Neural cell (in vitro differentiated cells): ENCODE measurements around the gene SMIM32.

DNA sequence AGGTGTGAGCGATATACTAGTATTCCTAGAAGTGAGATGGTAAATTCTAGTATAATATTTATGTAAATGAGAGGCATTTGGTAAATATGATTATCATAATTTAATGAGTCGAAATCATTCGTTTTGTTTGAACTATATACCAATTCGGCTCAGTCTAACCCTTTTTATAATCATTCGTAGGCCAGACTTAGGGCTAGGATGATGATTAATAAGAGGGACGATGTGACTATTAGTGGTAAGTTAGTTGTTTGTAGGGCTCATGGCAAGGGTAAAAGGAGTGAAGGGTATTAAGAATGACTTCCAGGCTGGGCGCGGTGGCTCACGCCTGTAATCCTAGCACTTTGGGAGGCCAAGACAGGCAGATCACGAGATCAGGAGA lies 23.3 kb downstream of the PCBD2 start:
- RAMPAGE, long total RNA, result no peak

- RAMPAGE, long total RNA, result no peak
These were observed 8.9 kb downstream of the PITX1 start for GRCh38 chr5:135025074-135025630.

DNA sequence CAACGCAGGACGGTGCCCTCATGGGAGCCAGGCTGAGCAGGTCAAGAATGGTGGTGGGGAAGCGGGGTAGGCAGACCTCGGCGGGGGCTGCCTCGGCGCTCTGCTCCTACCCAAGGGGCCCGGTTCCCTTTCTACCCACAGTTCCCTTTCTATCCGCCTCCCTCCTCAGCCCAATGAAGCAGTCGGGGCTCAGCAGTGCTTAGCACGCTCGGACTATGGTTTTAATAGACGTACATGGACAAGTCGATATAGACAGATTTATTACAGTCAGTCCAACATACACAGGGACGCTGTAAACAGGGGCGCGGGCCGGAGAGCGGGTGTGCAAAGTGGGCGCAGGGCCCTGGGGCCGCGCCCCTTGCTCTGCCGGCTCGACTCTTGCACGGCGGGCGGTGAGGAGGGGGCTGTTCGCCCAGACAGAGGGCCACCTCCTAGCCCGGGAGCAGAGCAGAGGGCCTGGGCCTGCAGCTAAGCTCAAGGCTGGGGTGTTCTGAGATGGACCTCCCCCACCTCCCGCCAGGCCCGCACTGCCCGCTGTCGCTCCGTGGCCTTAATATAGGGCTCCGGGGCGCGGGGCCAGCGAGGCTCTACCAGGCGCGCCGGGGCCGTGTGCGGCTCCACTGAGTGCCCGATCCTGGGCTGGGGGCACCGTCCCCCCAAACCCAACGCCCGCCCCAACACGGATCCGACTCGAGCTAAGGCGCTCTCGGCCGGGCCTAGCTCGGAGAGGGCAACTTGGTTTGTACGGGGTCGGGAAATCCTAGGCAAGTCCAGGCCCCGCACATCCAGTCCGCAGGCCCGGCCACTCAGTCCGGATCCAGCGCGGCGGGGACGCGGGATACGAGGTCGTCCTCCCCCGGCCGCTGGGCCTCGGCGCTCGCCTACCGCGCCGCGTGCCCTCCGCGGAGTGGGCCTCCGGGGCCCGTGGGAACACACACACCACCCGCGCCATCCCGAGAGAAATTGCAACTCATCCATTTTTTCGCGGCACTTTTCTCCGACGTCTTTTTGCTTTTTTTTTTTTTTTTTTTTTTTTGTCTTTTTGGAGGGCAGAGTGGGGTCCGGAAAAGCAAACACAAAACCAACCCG lies 6.1 kb downstream of the PITX1 start:
- RAMPAGE, long total RNA, result no peak

DNA sequence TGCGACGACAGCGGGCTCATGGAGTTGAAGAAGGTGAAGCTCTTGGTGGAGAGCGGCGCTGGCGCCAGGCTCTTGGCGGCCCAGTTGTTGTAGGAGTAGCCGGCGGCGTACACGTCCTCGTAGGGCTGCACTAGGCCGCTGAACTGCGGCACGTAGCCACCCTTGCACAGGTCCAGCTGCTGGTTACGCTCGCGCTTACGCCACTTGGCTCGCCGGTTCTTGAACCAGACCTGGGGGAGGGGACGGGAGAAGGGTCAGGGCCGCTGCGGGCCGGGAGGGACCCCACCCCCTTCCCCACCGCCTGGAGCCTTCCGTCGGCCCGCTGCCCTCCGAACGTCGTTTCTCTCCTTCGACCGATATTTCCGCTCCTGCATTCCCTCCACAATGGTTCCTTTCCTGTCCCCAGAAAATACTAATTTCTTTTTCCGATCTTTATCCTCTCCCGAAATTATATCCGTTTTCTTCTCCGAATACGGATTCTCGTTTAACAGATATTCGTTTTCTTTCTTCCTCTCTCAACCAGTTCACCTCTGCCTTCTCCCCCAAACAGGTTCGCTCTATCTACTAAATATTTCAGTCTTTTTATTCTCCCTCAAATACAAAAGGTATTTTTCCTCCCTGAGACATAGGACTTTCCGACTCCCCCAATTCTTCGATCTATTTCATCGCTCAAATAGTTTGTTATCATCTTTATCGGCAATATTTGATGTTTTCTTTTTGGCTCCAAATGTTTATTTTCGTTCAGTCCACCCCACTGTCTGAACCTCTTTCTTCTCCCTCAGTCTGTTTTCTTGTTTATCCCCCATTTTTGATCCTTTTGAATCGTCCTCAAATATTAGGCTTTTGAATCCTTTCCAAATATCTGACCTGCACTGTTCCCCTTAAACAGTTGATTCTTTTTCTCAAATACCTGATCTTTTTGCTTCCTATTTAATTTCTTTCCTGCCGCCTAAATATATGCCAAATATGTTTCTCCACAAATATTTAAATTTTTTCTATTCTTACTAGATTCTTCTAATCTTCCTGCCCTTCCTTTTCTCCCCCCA lies 4.6 kb downstream of the PITX1 start:
- RAMPAGE, long total RNA, result no peak

DNA sequence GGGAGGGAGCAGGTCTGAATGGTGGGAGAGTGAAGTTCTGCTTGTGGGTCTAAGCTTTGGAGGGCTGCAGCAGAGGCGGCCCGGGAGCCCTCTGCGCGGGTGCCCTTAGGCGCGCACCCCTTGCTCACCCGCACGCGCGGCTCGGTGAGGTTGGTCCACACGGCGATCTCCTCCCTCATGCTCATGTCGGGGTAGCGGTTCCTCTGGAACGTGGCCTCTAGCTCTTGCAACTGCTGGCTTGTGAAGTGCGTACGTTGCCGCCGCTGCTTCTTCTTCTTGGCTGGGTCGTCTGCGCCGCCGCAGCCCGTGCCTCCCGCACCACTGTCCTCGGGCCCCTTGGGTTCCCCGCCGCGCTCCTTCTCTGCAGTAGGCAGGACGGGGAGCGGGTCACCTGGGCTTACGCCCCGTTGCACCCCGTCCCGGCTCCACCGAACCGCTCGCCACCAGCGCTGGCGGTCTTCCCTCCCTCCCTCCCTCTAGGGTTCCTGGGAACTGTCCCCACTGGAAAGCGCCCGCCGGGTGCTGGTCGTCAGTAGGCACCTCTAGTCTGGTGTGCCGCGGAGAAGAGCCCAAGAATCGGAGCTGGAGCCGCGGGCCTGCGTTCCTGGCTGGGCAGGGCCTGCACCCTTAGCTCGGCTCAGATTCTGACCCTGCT lies 2.8 kb downstream of the PITX1 start:
- RAMPAGE, long total RNA, result no peak

GRCh38 chr5:135190320-135191043 lies 156.5 kb upstream of the PITX1 start:
- RAMPAGE, long total RNA, result no peak

DNA sequence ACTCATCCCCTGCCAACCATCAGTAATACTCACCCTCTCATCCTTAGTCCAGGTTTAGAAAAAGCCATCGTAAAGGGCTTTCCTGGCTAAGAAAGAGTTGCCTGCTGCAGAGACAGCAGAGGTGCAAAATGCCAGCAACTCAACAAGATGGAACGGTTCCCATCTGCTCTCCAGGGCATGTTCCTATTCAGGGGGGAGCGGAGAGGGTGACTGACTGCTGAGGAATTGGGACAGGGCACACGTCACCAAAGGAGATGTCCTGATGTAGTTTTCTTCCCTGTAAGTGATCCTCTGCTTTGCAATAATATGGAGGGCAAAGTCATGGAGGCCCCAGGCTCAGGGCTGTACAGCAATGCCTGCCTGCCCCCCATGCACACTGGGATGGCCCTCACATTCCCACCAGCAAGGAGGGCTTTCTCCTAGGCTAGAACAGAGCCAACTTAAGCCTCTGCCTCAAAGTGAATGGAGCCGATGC lies 24.9 kb downstream of the MACROH2A1 start:
- RAMPAGE, long total RNA, result no peak

DNA sequence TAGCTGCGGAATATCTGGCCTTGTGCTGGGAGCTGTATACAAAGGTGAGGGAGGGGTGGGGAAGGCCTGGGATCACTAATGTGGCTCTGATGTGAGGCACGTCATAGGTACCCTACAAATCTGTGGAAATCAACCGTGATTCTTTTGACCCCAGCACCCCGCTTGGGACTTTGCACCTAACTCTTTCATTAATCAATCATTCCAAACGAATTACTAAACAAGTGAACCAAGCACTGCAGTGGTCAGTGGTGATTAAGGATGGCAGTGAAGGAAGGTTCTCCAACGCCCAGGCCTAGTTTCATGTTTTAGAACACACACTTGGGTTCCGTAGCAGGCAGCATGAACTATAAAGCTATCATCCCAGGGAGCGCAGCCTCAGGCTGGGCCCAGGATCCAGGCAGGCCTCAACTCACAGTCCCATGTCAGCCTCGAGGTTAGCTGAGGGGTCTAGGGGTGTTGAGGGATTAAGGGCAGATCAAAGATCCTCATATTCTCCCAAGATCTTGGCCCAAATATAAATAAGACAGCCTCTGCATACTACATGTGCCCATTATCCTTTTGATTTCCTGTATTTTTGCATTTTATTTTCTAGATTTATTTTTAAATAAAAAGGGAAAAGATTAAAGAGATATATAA lies 18.7 kb downstream of the MACROH2A1 start:
- RAMPAGE, long total RNA, result no peak

DNA sequence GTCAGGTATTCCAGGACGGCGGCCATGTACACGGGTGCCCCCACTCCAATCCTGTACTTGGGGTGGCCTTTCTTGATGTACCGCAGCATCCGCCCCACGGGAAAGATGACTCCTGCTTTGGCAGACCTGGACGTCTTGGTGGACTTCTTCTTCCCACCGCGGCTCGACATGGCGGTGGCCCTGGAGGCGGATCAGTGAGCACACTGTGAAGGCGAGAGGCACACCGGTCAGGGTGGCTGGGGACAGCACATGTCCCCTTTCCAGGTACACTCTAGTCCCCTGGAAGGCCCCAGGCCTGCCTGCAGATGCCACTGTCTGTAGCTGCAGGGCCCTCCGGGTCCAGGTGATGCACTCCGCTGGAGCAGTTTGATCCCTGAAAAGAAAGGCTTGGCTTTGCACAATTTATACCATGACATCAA lies 10.1 kb downstream of the MACROH2A1 start:
- RAMPAGE, long total RNA, result no peak

DNA sequence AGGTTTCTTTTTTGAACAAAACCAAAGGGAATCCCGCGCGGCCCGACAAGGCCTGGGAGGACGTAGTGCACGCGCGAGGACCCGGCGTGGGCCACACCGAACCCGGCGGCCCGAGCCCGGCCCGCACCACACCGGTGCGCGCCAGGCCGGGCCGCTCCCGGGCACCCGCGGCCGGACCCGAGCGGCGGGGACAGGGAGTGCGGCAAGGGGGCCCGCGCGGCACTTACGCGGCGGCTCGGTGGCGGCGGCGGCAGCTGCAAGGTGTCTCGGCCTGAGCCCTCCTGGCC lies 253 bp downstream of the MACROH2A1 start:
- RAMPAGE, long total RNA, result no peak

- RAMPAGE, long total RNA, result no peak
These were observed 4.1 kb upstream of the TIFAB start for GRCh38 chr5:135456104-135456783.

GRCh38 chr5:136033684-136034089 lies 4.9 kb downstream of the TGFBI start:
- RAMPAGE, long total RNA, result no peak

DNA sequence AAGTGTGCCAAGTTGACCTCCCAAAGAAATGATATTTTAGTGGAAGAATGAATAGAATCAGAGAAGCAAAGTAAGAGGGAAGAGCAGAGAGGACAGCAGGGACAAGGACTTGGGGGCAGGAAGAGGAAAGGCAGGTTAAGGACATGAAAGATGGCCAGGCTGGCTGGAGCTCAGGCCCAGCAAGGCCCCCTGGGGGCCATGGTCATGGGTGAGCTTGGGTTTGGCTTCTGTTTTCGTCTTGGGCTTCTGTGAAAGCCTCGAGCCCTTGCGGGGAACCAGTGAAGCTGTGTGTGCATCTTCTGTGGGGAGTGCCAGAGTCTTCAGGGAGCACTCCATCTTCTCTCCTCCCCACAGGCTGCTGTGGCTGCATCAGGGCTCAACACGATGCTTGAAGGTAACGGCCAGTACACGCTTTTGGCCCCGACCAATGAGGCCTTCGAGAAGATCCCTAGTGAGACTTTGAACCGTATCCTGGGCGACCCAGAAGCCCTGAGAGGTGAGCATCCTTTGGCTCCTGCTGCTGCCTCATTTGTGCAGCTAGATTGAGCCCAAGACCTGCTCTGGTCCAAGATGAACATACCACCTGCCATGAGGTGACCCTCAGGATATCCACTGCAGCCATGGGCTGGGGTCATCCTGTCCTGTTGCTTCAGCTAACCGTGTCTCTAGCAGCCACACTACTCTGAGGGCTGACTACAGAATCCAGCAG lies 20.5 kb downstream of the TGFBI start:
- RAMPAGE, long total RNA, result no peak

DNA sequence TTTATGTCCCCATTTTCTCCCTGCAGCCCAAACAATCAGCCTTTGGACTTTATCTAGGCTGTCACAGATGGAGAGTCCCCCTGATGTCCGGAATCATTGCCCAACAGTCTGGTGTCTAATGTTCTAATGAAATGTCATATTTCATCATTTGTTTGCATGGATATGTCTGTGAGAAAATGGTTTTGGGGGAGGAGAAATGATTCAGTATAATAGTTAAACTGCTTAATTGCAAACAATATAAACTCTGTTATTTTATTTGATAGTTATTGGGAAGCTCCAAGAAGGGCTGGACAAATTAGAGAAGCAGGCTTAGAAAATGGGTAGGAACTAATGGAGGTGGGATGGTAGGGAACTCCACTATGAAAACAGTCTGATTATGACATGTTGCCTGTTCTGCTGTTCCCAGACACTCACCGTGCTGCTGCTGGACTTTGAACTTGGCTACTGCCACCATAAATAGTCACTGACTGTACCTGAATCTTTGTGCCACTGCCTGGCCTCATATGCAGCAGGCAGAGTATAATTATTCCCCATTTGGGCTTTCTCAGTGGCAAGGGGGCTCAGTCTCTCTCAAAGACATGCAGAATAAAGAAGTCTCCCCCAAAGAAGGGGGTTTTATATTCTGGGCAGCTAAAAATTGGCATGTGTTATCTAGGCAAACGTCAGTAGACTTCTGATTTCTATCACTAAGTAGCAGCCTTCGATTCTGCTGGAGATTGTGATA lies 38.2 kb upstream of the SMAD5 start:
- RAMPAGE, long total RNA, result no peak

DNA sequence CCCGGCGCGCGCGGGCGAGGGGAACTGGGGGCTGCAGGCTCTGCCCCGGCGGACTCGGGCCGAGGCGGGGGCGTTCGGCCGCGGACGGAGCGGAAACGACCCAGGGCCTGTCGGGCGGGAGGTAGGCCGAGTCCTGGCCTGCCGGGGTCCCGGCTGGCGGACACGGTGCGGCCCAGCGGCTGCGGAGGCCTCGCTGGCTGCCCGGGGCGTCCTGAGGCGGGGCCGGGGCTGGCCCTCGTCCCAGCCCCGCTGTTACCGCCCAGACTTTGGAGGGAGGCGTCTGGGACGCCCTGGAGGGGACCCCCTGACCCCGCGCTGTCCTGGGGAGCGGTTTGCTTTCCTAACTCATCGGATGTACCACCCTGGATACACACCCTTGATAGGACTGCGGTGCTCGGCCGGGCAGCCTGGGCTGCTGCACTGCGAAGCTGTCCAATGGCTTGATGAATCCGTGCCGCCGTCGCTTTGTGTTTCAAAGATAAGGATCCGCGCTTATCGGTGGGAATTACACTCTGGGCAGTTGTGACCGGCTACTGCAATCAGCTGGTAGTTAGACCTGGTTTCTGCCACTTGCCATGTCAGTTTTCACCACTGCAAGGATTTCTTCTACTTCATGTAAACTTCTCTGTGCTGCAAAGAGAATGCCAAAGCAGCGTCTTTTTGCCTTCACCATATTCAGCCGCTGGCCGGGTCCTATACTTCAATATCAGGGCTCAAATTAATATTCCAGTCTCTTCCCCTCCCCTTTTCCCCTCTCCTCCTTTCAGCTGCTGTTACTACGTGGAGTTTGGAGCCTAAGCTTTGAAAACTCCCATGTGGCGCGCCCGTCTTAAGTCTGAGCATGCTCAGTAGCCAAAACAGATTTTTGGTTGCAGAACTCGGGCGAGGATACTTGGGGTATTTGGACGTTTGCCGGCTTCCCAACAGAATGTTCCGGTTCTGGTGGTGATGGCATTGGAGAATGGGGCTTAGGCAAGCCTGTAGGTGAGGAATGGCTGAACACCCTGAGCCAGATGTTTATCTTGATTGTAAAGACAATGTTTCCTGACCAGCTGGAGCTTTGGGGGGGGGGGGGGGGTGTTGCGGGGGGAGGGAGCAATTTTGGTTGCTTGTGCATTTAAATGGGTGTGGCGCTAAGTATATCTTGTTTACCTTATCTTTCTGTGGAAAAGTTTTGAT lies 720 bp downstream of the SMAD5 start:
- RAMPAGE, long total RNA, result no peak

- RAMPAGE, long total RNA, result no peak
These were observed at the start of gene SMIM32 for GRCh38 chr5:136192859-136193455. SMIM32 (minus strand) TSS chr5:136193162.

- RAMPAGE, long total RNA, result no peak
These were observed 310.9 kb upstream of the TRPC7 start for GRCh38 chr5:136676097-136676725.

GRCh38 chr5:137072289-137072552 lies 426.9 kb downstream of the SPOCK1 start:
- RAMPAGE, long total RNA, result no peak

DNA sequence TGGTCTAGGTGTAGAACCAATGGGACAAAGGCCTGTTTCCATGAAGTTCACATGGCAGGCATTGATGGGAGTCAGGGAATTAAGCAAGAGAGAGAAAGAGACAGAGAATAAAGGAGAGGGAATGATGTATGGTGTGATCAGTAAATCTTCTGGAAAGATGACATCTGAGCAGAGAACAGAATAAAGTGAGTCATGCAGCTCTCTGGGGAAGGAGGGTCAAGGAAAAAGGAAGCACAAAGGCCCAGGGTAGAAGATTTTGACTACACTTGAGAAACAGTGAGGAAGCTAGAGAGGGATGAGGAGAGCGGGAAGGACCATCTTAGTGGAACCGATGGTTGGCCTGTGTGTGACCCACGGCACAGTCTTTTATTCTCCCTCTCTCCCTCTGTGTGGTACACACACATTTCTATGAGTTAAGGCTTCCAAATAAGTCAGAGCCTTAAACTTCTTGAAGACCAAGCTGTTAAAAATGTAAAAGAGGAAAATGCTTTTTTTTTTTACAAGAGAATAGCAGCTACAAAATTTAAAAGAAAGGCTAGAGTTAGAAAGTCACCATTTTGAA lies 425.9 kb downstream of the SPOCK1 start:
- RAMPAGE, long total RNA, result no peak

- RAMPAGE, long total RNA, result no peak
These were observed 390.2 kb downstream of the SPOCK1 start for GRCh38 chr5:137108913-137109320.